Left colon (tissue), 1 donor: ENCODE data around the gene TBC1D12.

- PRO-cap = no peak
Measured at GRCh38 chr10:92809835-92810126, 38.5 kb upstream of the EXOC6 start.

DNA sequence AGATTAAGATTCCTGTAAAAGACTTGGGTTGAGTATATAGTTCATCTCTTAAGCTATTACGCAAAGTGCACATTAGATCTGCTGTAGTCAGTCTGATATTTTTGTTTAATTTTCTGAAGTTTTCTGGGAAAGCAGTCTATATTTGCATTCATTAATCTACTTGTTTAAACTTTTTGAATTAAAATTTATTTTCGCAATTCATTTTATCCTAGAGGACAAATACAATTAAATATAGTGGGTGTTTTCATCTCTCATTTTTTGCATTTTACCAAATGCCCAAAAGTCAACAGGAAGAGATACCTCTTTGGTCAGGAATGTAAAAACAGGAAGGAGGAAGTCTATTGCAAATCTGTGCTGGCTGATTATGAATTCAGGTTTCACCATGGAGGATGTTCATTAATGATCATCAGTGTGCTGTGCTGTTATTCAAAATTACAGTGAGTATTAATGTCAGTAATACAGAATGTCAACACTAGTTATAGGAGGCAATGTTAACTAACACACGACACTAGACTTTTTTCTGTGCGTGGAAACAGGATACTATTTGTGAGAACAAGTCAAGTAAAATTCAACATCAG, 24.6 kb downstream of the EXOC6 start:
- PRO-cap = no peak

- PRO-cap = no peak
Measured at GRCh38 chr10:93166191-93166831, 92.6 kb downstream of the CYP26A1 start.

GRCh38 chr10:93384068-93384444, 98.1 kb downstream of the MYOF start:
- PRO-cap = no peak

DNA sequence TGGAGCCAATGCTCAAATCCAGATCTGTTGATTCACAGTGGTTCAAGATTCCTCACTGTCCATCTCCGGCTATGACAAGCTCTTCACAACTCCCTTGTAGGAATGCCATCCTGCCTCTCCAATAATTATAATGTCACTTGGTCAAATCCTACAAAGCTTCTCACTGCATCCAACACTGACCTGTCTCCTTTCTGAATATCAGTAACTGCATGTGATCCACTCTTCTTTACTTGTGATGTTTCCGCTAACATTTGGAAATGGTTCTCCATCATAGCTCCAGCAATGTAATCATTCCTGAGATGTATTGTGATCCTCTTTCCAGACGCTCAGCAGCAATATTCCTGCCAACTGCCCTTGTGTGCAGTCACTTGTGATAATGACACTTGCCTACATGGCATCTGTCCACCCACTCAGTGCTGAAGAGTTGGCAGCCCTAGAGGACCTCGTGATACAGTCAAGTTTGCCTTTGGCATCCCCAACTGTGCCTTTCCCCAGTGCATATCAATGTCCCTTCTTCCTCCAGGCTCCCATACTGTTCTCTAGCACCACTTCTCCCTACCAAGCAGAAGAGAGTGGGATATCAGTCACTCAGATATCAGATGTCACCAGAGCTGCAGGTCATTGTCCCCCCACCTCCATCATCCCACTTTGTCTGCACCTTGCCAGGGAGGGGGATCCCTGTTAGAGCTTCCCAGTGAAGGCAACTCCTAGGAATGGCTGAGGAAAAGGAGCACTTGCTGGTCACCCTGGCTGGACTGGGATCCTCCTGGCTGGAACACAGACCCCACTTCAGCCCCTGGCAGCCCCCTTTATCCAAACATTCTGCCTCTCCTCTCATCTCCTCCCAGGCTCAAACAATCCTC, 64.9 kb downstream of the MYOF start:
- PRO-cap = no peak

- PRO-cap = no peak
Measured at GRCh38 chr10:93421100-93421981, 60.8 kb downstream of the MYOF start.

DNA sequence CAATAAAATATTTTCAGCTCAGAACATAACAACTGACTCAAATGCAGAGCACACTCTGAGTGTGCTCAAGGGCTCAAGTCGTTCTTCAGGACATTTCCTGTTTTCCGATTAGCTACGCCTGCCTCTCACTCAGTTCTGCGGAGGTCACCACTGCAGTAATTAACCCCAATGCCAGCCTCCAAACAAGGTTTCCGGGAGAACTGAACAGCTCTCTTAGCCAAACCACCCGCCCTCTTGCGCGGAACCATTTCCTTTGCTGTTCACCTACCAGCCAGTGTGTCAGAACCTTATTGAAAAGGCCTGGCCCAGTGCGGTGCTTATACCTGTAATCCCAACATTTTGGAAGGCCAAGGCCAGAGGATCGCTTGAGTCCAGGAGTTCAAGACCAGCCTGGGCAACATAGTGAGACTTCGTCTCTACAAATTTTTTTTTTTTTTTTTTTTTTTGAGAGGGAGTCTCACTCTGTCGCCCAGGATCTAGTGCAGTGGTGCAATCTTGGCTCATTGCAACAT, 19.1 kb downstream of the MYOF start:
- PRO-cap = no peak

- PRO-cap = no peak
Measured at GRCh38 chr10:93699864-93700408, 2.5 kb downstream of the FRA10AC1 start.

GRCh38 chr10:93703216-93703451, 742 bp upstream of the FRA10AC1 start:
- PRO-cap = no peak

- PRO-cap = no peak
Measured at GRCh38 chr10:93751813-93752297, 5.9 kb upstream of the LGI1 start.

DNA sequence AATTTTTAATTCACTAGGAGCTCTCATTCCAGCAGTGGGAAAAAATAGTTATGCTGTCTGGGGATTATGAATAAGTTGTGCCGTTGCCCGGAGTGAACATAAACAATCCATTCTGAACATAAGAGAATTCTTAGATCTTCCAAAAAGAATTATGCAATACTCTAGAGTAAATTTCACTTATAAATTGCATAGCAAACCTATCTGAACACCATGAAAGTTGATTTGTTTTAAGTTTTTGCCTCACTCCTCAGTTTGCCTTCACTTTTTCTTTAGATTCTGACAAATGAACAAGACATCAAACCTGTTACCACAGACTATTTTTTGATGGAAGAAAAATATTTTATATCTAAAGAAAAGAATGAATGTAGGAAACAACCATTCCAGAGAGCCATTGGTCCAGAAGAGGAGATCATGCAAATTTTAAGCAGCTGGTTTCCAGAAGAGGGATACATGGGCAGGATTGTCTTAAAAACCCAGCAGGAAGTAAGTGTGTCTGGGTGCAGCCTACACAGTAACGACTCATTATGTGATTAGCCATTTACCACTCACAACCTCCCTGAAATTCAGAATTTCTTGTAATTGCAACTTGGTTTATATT, 46.4 kb downstream of the NOC3L start:
- PRO-cap = no peak

DNA sequence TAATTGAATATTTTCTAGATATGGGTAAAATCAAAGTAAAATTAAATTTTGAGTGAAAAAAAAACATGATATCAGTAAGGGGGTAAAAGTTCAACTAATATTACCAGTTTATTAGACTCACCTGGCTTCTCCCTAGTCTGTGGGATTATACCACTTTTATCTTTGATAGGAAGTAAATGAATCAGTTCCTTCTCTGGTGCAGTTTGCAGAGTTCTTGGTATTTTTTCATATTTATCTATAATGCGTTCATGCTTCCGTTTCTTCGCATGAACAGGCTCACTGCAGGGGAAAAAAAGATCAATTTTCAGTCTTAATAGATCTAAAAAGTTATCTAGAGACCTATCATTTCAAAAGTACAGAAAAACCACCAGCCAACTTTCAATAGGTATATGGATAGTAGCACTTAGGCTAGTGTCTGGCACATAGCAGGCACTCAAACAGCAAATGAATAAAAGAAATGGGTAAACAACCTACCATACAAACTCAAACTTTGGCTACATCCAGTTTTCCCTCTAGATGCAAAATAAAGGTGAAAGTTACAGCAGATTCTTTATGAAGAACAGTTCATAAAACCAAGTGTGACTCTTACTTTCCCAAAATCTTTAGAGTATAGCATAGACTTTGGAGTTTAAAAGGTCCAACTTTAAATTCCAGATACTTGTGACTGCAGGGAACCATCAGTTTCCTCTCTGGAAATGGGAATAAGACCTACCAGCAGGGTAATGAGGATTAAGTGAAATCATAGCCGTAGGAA, 5.5 kb downstream of the NOC3L start:
- PRO-cap = no peak

GRCh38 chr10:94402041-94403349, at the start of gene TBC1D12:
TSS of gene TBC1D12 (plus strand) at chr10:94402541.
- PRO-cap = bidirectional peak, plus-strand start at chr10:94402547, minus-strand start at chr10:94402379; unidirectional peak, plus-strand start at chr10:94402776

DNA sequence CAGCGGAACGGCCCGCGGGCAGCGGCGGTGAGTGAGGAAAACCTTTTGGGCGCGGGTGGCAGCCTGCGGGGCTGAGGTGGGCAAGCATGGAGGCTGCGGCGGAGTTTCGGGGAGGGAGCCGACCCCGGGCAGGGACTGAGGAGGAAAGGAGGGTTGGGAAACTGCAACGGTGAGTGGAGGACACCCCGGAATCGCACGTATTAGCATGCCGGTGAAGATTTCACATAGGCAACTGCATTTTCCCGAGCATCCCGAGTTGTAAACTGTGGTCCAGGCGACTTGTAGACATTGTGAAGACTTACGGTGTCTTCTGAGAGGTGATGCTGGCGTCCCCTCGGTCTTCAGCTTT, 312 bp downstream of the HELLS start:
- PRO-cap = no peak

DNA sequence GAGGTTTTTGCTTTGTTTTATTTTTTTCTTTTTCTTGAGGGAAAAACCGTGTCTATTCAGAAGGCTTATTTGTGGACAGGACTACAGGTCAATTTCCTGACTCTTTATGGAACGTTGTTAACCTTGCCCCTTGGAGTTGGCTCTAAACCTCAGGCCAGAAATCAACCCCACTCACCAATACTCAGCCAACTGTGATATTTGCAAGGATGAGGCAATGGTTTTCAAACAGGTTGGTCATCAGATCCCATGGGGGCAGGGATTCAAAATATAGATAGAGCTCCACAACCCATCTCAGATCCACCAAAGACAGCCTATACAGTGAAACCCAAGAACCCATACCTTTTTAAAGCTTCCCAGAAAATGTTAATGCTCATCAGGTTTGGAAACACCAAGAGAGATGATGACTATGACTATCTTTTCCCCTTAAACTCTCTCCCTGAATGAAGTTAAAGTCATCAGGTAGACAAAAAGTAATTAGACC, 10.1 kb downstream of the PDLIM1 start:
- PRO-cap = no peak

DNA sequence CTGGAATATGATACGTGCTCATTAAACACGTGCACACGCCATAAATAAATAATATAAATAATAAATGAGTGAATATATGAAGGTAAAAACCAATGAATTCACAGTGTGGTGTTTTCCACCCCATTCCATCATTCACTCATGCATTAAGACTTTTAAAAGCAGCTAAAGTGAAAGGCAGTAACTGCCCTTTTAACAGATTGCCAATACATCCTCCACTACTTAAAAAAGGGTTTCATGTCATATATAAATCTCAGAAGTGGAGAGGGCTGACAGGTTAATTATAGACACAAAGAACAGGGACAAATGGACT, 1.9 kb downstream of the PDLIM1 start:
- PRO-cap = no peak

- PRO-cap = no peak
Measured at GRCh38 chr10:95416373-95417005, 125.7 kb upstream of the PDLIM1 start.

DNA sequence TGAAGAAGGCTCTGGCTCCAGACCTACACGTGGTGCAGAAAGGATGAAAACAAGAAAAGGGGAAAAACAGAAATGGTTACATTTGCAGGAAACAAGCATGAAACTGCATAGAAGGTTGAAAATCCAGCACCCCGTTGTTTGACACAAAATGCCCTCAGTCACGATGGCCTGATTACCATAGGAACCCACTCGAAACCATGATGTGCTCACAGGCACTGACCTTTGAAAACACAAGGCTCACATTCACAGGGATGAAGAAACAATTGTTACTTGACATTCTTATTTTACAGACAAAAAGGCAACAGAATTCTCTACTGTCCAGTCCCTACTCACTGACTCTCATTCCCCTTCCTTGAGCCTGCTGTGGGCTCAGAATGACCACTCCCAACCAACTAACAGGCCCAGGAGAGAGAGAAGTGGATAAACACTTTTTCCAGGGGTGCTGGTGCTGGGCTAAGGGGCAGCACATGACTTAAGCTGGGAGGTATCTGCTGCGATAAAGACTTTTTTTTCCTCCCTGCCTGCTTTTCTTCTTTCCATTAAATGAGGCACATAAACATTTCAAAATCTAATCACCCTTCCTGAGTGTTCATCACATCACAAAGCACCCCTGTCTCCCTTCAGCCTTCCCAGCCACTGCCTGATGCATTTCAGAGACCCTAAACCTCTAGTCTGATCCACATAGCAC, 131.5 kb upstream of the PDLIM1 start:
- PRO-cap = bidirectional peak, plus-strand start at position 342 of the sequence, minus-strand start at position 105 of the sequence

GRCh38 chr10:95431580-95431835, 129.7 kb downstream of the SORBS1 start:
- PRO-cap = no peak

GRCh38 chr10:95469302-95469772, 91.8 kb downstream of the SORBS1 start:
- PRO-cap = no peak